Mammary microvascular endothelial cell (primary cell): ENCODE results near the genes ZNF433, ZNF878 and GCDH.

GRCh38 chr19:11925765-11926094, 823 bp downstream of the ZNF700 start:
- RAMPAGE, long total RNA, result no peak

GRCh38 chr19:12034879-12036194, at the start of gene ZNF433:
Gene ZNF433 (minus strand): TSS chr19:12035679.
- RAMPAGE, long total RNA, result start-site peak on the minus strand at chr19:12035672-12035717, 29 and 41 reads in 2 replicates

- RAMPAGE, long total RNA, result no peak
These were observed at the start of gene ZNF878 for GRCh38 chr19:12052395-12053251. Gene ZNF878 (minus strand): TSS chr19:12052961.

- RAMPAGE, long total RNA, result no peak
These were observed 26.0 kb downstream of the ZNF564 start for GRCh38 chr19:12525194-12525810.

DNA sequence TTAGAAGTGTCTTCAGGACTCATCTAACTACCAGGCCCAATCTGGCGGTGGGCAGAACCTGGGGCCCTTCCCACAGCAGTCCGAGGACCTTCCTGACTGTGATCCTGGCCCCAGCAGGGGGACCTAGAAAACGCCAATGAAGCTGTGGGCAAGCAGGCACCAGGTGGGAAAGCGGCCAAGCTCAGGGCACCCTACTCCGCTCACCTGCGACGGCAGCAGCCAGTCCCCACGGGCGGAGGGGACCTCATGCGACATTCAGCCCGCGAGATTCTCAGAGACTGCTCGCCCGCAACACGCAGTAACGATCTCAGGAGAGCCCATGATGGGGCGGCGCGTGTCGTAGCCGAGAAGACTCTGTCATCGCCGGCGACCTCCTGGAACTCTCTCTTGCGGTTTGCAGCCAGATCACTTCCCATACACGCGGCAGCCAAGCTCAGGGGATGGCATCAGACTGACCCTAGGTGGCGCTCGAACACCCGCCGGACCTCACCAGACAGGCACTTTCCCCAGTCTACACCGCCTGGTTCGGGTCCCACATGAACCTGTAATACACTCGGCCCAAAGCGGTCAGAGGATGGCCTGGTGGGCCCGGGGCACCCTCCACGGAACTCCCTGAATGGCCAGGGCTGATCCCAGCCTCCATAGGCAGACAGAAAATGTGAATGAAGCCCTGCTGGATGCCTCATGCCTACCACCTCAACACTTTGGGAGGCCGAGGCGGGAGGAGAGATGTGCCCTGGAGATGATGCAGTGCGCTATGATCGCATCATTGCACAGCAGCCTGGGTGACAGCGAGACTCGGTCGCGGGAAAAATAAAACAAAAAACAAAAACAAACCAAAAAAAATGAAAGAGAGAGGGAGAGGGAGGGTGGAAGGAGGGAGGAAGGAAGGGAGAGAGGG, 26.4 kb downstream of the MAN2B1 start:
- RAMPAGE, long total RNA, result no peak

- RAMPAGE, long total RNA, result no peak
These were observed 20.1 kb downstream of the MAN2B1 start for GRCh38 chr19:12646353-12646915.

- RAMPAGE, long total RNA, result no peak
These were observed 14.5 kb downstream of the MAN2B1 start for GRCh38 chr19:12651952-12652476.

GRCh38 chr19:12670318-12670894, 1.2 kb upstream of the WDR83OS start:
- RAMPAGE, long total RNA, result no peak

DNA sequence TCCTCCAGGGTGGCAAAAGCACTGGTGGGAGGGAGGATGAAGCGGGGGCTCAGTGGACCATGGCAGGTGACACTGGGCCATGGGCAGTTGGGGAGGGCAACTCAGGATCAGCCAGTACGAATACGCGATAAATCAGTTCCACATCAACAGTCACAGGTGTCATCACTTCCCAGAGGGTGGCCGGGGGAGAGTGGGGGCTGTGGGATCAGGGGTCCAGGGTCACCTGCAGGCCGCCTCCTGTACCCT, 9.8 kb upstream of the FBXW9 start:
- RAMPAGE, long total RNA, result no peak

DNA sequence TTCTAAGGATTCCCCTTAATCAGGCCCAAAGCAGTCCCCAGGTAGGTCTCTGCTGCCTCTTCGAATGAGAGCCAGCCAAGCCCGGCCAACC, 2.3 kb downstream of the TNPO2 start:
- RAMPAGE, long total RNA, result no peak

GRCh38 chr19:12730474-12731494, 3.7 kb downstream of the TRIR start:
- RAMPAGE, long total RNA, result no peak

- RAMPAGE, long total RNA, result no peak
These were observed 715 bp downstream of the BEST2 start for GRCh38 chr19:12752159-12752852.

DNA sequence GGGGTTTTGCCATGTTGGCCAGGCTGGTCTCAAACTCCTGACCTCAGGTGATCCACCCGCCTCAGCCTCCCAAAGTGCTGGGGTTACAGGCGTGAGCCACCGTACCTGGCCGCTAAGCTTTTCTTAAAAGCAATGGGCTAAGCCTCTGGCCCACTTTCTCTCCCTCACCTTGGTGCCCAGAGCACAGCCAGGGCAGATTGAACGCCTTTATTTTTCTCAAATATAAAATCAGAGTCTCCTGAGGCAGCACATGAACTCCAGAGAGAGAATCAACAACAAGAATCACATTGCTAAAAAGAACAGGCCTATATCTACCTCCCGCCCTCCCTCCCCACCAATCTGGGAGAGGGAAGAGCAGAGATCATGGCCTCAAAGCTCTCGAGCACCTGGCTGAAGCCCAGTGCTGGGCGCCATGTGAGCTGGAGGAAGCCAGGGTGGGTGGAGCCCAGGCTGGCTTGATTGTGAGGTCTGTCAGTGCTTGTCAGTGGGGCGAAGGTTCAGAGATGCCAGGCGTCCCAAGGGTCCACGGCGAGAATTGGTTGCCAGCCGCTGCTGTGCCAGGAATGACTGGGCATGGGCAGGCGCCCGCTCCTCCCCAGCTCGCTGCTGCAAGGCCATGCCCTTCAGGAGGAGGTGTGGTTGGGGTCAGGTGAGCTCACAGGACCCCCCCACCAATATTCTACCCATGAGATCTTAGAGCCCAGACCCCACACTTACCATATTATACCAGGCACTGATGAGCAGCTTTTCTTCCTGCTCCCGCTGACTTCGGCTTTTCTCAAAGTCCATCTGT, 11.4 kb downstream of the BEST2 start:
- RAMPAGE, long total RNA, result no peak

DNA sequence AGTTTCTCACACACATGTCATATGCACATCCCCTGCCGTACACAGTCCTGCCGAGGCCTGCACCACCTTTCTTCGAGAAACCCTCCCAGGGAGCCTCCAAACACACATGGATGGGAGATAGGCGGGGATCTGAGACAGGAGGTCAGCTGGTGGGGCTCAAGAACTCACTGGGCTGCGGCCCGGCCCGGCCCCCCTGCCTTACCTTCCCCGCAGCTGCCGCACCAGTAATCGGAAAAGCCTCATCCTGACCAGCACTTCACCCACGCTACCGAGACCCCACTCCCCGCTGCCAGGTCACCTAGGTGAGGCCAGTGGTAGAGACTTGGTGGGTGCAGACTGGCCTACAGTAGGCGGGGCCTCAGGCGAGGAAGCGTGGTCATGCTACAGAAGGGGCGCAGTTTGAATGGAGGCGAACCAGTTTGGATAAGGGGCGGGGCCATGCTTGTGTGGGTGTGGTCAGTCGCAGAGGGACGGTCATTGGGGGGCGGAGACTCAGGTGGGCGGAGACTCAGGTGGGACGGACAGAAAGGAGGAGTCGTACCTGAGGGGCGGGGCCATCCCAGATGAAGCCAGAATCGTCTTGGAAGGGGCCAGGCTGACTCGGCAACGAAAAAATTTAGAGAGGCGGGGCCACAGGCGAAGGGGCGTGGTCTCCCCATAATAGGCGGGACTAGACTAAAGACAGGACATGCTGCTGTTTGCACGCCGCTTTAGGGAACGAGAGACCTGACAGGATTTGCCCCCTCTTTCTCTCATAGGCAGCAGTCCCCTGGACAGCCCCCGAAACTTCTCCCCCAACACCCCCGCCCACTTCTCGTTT, 2.1 kb downstream of the MAST1 start:
- RAMPAGE, long total RNA, result no peak

GRCh38 chr19:12890133-12891403, at the start of gene GCDH:
Gene GCDH (plus strand): TSS chr19:12891160.
- RAMPAGE, long total RNA, result no peak

DNA sequence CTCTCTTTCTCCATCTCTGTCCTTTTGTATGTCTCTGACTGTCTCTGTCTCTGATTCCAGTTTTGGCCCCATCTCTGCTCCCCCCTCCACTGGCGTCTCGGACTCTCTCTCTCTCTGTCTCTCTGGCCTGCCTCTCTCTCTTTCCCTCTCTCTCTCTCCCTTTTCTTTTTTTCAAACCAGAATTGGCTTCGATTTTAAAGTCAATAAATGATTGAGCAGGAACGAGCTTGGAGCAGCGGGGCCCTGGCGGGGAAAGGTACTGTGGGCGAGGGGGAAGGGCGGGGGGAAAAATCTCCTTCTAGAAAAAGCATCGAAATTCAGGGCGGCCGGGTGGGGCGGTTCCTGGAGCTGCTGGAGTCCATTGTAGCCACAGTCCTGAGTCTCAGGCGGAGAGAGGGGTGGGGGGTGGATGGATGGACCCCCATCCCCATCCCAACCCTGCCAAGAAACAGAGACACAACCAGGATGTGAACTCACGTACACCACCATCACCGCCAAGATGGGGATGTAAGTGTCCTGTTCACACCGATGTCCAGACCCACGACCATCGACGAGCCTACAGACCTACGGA, 3.0 kb downstream of the NFIX start:
- RAMPAGE, long total RNA, result no peak

- RAMPAGE, long total RNA, result no peak
These were observed 6.4 kb downstream of the NFIX start for GRCh38 chr19:13001248-13002454.

- RAMPAGE, long total RNA, result no peak
These were observed 26.1 kb downstream of the NFIX start for GRCh38 chr19:13021208-13021869.

GRCh38 chr19:13022513-13022793, 27.2 kb downstream of the NFIX start:
- RAMPAGE, long total RNA, result no peak

DNA sequence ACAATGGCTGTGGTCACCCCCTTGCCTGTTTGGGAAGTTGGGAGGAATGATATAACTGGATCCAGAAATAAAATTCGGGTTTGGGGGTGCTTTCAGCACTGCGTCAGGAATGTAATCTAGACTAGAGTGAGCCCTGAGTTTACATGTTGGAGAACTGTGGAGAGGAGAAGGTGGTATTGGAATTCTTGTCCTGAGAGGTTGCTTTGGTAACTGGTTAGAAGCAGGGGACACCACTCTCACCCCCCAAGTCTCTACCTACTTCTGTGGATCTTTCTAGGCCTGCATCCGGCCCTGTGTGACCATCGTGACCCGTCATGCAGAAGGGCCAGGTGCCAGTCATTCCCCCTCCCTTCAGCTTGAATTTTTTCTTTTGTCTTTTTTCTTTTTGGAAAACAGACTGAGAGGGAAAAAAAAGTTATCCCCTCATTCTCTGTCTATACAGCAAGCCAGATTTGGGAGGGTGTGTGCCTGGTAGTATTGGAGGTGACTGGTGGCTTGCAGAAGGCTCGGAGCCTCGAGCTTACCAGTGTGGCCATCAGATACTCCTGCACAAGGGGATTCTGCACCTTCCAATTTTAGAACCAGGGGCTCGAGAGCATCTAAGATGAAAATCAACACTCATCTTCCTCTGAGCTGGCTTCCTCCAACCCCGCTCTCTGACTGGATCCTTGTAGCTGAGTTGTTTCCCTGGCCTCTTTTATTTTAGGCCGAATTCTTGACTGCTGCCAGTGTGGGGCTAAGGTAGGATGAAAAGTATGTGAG, 31.8 kb downstream of the NFIX start:
- RAMPAGE, long total RNA, result no peak